Cardiac septum (tissue), 1 donor: ENCODE results near the genes PLCB4, MKKS and SPTLC3.

DNA sequence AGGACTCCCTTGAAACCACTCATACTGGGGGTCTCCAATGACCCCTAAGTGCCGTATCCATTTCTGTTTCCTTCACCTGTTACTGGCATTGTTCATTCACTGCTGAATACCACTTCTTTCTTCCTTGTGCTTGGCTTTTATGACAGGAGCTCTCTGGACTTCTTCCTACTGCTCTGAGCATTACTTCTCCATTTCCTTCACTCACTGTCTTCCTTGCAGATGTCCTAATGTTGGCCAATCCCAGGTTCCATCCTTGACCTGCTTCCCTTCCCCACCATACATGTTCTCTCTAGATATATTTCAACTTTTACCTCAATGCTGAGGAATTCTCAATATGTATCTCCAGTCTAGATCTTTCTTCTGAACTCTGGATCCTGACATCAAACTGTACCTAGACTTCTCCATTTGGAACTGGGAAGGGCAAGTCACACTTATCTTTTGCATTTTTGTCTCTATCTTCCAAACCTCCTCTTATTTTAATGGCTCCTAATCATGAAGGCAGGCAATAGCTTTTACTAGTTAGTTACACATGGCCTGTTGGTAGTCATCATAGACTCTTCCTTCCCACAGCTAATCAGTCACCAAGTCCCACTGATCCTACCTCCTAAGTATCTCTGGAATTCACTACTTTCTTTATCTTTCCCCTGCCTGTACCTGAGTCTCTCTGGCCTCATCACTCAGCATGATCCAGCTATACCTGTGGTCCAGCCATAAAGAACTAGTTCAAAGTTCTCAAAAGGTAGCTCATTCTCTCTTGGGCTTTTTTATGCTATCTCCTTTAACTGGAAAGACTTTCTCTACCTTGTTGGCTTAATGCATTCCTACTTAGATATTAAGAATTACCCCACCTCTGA, 18.9 kb downstream of the TMX4 start:
- PRO-cap: no peak

- PRO-cap: no peak
Observed at GRCh38 chr20:8131530-8131933, 534 bp upstream of the PLCB1 start.

- PRO-cap: no peak
Observed at GRCh38 chr20:8600267-8600985, 468.4 kb downstream of the PLCB1 start.

DNA sequence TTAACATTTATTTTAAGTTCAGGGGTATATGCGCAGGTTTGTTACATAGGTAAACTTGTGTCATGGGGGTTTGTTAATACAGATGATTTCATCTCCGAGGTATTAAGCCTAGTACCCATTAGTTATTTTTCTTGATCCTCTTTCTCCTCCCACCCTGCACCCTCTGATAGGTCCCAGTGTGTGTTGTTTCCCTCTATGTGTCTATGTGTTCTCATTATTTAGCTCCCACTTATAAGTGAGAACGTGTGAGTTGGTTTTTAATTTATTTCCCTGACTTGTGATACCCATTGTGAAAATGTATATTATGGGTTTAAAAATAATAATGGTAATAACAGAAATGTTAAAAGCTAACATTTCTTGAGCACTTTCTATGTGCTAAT, 467.7 kb upstream of the PLCB4 start:
- PRO-cap: no peak

GRCh38 chr20:8717514-8717916, 351.4 kb upstream of the PLCB4 start:
- PRO-cap: no peak

GRCh38 chr20:9068769-9069888, at the start of gene PLCB4:
Gene PLCB4, plus strand, starts transcription at chr20:9069087.
- PRO-cap: unidirectional peak, minus-strand start at chr20:9068900; bidirectional peak, plus-strand start at chr20:9069336, minus-strand start at chr20:9069201; unidirectional peak, minus-strand start at chr20:9069420; unidirectional peak, minus-strand start at chr20:9069462

DNA sequence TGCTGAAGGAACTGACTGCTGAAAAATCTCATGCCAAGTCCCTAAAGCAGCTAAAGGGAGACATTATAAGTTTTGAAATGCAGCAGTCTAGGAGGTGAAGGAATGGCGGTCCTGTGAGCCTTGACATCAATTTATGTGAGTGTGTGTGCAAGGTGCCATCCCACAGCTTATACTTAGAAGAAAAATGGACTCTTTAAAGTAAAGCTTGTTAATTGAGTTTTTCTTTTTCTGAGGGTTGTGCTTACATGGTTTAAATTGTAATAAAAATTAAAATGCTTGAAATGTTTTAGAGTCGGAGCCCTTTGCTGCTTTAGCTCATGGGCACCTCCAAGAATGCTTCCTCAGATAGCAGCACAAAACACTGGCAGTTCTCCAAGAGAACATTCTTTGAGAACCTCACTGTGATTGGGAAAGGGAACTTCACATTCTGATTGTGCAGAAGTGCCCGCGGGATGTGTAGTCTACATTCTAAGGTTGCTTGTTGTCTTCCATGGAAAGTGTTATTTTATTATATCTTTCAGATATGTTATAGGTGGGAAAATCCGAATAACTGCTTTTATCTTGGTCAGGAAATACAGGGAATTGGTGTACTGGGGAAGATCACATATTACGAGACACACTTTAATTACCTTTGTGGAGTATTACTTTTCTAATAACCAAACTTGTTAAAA, 44.2 kb downstream of the PLCB4 start:
- PRO-cap: no peak

DNA sequence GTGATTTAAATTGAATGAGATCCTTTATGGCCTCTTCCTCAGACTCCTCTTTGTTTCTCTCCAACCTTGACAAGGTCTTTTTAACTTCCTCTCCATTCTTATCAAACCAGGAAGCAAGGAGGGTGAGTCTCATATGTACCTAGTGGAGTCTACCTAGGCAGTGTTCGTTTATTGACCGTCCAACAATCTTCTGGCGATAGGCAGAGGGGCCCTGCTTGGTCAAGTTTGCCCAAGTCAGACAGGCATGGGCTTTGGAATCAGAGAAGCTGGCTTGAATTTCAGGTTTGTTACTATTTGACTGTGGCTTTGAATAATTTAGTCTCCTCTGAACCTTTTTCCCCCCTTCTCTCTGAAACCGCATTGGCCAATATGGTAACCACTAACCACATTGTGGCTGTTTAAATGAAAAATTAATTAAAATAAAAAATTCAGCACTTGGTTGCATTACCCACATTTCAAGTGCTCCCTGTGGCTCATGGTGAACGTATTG, 184.1 kb upstream of the LAMP5 start:
- PRO-cap: no peak

DNA sequence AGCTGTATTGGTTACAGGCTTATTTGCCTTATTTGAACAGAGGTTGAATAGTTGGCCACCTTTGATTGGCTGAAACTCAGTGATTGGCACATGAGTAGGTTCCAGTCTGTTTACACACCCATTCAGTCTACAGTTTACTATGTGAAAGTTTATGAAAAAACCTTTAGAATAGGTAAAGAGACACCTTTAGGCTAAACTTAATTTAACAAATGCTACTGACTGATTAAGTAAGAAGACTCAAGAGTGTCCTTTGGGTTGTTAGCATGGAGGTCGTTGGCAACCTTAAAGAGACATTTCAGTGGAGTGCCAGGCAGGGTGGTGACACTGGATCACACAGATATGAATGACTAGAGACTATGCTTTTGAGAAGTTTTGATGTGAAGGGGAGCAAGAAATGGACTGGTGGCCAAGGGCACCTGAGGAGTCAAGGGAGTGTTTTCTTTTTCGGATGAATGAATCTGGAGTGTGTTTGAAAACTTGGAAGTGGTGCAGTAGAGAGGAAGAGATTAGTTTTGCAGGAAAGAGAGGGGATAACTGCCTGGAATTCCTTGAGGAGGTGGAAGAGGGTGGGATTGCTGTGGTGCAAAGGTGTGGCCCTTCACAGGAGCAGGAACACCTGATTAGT, 110.6 kb upstream of the LAMP5 start:
- PRO-cap: no peak

- PRO-cap: no peak
Observed at GRCh38 chr20:10419570-10419987, 14.4 kb downstream of the MKKS start.

DNA sequence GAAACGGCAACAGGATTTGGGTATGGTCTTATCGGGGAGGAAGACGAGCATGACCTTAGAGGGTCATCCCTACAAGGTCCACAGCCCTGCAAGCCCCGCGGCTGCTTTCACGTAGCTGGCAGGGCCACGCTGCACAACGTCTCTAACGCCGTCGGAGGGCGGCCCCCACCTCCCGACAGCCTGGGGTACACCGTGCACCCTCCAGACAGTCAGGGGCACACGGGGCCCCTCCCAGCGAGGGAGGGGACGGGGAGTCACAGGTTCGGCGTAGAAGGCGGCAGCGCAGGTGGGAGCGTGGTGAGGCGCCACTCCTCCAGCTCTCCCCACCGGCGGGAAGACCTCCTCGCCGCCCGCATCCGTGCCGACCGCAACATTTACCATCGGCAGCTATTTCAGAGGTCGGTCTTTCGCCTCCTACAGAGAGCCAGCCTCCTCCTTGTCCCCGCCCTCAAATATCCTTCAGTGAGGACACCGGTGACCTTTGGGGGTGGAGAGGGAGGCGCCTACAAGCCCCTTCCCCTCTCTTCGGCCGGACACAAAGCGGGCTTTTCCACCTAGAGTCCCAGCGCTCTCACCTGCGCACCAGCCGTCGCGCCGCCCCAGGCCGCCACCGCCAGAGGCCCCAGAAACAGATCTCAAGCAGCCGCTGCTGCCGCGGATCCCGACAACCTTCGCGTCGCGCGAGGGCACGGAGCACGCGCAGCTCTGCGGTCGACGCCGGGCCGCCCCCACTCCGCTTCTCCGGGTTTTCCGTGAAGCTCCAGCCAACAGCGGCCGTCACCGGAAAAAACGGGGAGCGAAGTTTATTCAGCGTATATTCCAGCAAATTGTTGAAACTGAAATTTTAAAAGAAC, at the start of gene MKKS:
TSS of gene MKKS (minus strand) at position 690 of the 854 bp plus-strand sequence.
- PRO-cap: unidirectional peak, plus-strand start at position 257 of the sequence; unidirectional peak, minus-strand start at position 456 of the sequence; unidirectional peak, minus-strand start at position 672 of the sequence; unidirectional peak, minus-strand start at position 741 of the sequence

GRCh38 chr20:10670353-10671379, 3.1 kb downstream of the JAG1 start:
- PRO-cap: bidirectional peak, plus-strand start at chr20:10670947, minus-strand start at chr20:10670793; bidirectional peak, plus-strand start at chr20:10671306, minus-strand start at chr20:10671025

DNA sequence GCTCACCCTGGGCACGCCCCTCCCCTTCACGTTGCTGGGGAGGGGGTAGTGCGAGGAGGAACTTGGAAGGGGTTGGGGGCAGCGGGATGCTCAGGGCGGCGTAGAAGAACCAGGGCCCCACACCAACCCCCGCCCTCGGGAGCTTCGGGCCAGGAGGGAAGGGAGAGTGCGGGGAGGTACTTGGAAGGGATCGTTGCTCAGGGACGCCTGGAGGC, 192 bp upstream of the JAG1 start:
- PRO-cap: bidirectional peak, plus-strand start at position 48 of the sequence, minus-strand start outside the sequence

- PRO-cap: no peak
Observed at GRCh38 chr20:10793676-10794189, 119.9 kb upstream of the JAG1 start.

- PRO-cap: no peak
Observed at GRCh38 chr20:10856186-10856918, 182.6 kb upstream of the JAG1 start.

DNA sequence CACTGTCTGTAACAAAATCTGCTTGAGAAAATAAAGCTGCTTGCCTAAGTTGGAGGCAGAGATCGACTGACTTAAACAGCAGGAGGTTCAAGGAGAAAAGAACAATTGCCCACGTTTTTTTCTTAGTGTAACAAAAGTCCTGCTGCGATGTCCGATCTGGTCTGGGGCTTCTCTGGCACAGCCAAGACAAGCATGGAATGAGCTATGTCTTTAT, 580.3 kb upstream of the BTBD3 start:
- PRO-cap: no peak

GRCh38 chr20:11687561-11688236, 230.0 kb upstream of the BTBD3 start:
- PRO-cap: no peak

DNA sequence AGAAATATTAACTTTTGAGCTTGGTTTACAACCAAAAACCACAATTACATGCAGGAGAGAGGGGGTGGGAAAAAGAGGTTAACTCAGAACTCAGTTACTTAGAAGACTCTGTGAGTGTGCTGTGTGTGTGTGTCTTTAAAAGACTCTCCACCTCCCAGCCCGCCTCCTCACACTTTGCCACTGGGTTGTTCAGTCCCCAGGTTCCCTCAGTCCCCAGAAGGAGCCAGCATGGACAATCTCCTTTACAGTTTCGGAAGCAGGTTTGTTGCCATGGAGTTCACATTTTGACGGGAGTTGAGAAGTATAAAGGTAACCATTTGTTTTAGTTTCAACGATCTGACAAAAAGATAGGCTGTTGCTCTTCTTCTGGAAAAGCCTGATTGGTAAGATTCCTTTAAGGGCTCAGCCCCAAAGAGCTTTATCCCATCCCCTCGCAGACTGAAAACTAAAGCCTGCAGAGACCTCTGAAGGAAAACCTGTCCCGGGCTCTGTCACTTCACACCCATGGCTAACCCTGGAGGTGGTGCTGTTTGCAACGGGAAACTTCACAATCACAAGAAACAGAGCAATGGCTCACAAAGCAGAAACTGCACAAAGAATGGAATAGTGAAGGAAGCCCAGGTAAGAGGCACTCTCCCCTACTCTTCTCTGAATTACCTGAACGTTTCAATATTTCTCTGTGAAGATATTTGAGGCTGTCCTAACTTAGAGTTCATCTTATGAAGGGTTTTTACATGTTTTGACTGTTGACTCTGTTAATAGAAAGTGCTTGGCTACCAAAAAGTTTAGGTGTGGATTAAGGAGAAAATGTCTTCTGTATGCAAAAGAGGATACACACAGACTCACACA, at the start of gene SPTLC3:
TSS of gene SPTLC3 (plus strand) at position 209 of the 849 bp plus-strand sequence.
- PRO-cap: unidirectional peak, plus-strand start at position 209 of the sequence

GRCh38 chr20:13452931-13453151, 185.9 kb downstream of the TASP1 start:
- PRO-cap: no peak

GRCh38 chr20:13459189-13459774, 179.4 kb downstream of the TASP1 start:
- PRO-cap: no peak